SK-MEL-5 (cell line): ENCODE measurements around the genes NAGS, ITGA2B, MEIOC, GJC1 and MAP3K14.

GRCh38 chr17:43872206-43872738 is 25.3 kb downstream of the CD300LG start:
RAMPAGE:
- cytosol, long total RNA: no peak
- long total RNA: no peak
- nucleus, long total RNA: no peak

DNA sequence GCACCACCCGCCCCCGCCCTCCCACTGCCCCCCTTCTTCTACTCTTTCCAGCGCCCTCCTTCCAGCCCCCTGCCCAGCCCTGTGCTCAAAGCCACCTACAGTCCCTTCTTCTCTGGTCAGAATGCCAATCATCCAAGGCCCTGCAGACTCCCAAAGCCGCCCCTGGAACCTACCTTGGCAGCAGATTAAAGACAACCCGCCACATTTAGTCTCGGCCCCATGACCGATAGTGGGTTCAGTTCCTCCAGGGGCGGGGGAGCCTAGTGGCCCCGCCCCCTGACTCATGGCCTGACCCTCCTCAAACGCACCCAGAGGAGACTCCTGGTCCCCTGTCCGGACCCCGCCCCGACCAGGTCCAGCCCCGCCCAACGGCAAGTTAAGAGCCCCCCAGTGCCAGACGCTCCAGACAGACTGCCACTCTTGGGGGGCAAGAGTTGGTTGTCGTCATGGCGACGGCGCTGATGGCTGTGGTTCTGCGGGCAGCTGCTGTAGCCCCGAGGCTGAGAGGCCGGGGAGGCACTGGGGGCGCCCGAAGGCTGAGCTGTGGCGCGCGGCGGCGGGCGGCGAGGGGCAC is at the start of gene NAGS:
TSS of gene NAGS (plus strand) at position 405 of the 574 bp plus-strand sequence.
RAMPAGE:
- cytosol, long total RNA: no peak
- long total RNA: no peak
- nucleus, long total RNA: no peak

GRCh38 chr17:44025017-44025724 is 10.4 kb upstream of the TMEM101 start:
RAMPAGE:
- cytosol, long total RNA: no peak
- long total RNA: no peak
- nucleus, long total RNA: no peak

DNA sequence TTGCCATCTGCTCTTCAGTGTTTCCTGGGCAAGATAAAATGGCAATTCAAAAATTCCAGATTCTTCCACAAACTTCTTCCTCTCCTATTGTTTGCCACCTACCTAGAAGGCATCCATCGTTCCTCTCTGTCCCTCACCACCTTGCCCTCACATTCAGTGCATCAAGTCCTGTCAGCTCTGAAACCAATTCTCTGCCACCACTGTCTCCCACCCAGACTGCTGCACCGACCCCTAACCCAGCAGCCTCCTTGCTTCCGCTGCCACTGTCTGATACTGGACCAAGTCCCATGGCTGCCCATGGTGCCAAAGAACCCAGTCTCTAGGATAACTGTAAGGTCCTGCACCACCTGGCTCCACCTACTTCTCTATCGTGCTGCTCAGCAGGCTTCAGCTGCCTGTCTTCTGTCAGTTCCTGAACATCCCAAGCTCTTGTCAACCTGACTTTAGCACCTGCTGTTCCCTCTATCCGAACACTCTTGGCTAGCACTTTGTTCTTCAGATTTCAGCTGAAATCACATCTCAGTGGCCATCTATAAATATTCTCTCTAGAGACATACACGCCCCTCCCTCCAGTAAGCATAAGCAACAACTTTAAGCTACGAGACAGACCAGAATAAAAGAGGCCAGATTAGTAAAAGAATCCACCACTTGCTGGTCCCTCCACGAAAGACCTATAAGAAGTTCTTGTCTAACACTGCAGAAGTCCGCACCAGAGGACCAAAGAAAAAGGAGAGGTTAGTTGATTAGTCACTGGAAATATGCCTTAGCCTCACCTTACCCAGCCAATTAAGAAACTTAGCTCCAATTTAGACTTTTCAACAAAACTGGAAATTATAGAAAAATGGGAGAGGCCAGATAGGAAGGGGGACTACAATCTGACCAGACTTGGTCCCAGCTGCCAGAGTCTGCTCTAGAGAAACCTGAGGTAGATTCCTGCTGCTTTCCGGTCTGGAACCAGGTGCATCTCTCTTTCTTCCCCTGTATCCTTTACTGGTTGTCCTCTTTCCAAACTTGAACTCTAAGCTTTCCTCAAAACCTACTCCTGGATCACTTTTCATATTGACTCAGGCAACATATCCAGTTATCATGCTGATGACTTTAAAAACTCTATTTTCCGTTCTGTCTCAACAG is 15.1 kb upstream of the TMEM101 start:
RAMPAGE:
- cytosol, long total RNA: no peak
- long total RNA: no peak
- nucleus, long total RNA: no peak

RAMPAGE:
- cytosol, long total RNA: no peak
- long total RNA: no peak
- nucleus, long total RNA: no peak
These were observed 5.3 kb downstream of the G6PC3 start for GRCh38 chr17:44075670-44076488.

GRCh38 chr17:44112168-44112748 is 11.2 kb downstream of the HDAC5 start:
RAMPAGE:
- cytosol, long total RNA: no peak
- long total RNA: no peak
- nucleus, long total RNA: no peak

DNA sequence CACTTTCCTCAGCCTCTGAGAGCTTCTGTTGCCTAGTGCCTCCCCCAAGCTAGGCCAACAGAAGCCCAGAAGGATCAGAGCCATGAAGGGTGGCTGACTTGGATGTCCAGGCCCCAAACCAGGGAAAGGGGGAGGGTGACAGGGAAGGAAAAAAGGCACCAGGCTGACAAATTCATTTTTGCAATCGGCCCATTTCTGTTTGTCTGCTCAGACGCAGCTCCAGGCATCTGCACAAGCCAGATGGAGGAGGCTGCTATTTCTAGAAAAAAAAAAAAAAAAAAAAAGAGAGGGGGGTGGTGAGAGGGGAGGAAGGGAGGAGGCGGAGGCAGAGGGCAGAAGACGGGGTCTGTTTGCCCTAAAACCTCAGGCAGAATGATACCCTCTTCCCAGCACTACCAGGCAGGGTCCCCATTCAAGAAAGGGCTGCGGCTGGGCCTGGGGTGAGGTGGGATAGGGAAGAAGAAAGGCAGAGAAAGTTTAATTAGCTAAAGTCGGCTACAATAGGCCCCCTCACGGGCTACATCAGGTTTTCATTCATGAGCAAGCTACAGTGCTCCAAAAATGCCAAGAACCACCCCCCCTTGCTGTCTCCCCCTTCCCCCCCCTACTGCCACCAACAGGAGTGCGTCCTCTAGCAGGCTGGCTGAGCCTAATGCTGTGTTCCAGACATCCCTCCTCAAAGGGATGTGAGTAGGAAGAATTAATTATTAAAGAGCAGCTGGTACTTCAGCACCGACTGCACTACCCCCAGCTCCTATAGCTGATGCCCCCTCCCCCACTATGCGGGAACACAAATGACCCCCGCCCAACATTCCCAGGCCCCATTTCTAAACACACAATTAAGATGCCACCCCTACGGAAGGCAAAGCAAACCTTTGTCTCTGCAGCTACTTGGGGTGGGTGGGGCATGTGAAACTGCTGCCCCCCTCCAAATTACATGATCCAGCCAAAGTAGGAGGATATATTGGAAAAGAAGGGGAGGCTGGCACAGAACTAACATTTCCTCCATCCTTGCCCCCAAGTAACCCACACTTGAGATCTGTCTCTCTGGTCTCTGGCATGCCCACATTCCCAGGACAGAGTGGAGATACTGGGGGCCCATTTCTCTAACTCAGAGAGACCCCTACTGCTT is 2.2 kb downstream of the HDAC5 start:
RAMPAGE:
- cytosol, long total RNA: no peak
- long total RNA: no peak
- nucleus, long total RNA: no peak

RAMPAGE:
- cytosol, long total RNA: no peak
- long total RNA: no peak
- nucleus, long total RNA: no peak
These were observed at the start of gene ITGA2B for GRCh38 chr17:44389257-44390075. Gene ITGA2B, minus strand, starts transcription at chr17:44389649.

RAMPAGE:
- cytosol, long total RNA: no peak
- long total RNA: no peak
- nucleus, long total RNA: no peak
These were observed at the start of gene MEIOC for GRCh38 chr17:44655916-44656613. Gene MEIOC, plus strand, starts transcription at chr17:44656468.

DNA sequence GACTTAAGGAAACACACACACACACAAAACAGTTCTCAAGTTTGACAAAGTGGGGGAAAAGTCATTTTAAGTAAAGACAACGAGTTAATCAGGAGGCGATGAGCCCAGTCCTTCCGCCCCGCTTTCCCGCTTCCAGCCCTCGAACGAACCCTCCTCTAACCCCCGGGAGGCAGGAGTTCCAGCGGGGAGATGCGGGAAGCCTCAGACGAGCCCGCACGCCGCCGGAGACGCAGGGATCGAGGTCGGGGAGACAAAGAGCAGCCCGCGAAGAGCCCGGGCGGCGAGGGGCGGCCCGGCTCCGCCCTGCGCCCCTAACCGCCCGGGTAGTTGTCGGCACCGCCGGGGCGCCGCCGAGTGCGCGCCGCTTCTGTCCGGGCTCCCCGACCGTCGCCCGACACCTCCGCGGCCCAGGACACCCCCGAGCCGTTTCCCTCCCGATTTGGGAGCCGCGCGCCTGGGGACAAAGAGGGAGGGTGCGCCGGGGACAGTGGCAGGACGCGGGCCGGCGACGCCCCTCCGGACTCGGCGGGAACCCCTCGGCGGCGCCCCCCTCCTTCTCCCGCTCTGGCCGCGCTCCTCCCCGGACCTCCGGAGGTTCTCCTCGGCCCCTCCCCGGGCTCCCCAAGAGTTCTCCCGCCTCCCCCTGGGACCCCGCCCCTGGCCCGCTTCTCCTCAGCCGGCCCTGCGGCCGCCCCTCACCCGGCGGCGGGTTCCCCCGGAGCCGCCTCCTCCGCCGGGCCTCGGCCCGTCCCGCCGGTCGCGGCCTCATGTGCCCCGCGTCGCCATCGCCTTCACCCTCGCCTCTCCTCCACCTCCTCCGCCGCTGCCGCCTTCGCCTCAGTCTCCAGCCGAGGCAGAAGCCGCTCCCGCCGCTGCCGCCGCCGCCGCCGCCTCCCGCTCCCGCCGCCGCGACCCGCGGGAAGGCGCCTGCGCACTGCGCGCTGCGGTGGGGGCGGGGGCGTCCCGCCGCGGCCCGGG is at the start of gene GJC1:
TSS of gene GJC1 (minus strand) at position 925 of the 978 bp plus-strand sequence.
RAMPAGE:
- cytosol, long total RNA: no peak
- long total RNA: no peak
- nucleus, long total RNA: no peak

RAMPAGE:
- cytosol, long total RNA: no peak
- long total RNA: no peak
- nucleus, long total RNA: no peak
These were observed 8.0 kb upstream of the GFAP start for GRCh38 chr17:44923200-44923897.

RAMPAGE:
- cytosol, long total RNA: no peak
- long total RNA: no peak
- nucleus, long total RNA: no peak
These were observed 11.3 kb upstream of the C1QL1 start for GRCh38 chr17:44979395-44979907.

DNA sequence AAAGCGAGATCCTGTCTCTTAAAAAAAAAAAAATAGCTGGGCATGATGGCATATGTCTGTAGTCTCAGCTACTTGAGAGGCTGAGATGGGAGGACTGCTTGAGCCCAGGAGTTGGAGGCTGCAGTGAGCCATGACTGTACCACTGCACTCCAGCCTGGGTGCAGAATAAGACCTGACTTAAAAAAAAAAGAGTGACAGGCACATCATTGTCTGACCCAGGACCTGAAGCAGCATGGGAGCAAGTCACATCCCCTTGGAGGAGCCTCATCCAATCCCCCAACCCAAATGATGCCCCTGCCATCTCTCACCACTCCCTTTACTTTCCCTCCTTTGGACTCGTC is 9.5 kb downstream of the DCAKD start:
RAMPAGE:
- cytosol, long total RNA: no peak
- long total RNA: no peak
- nucleus, long total RNA: no peak

GRCh38 chr17:45098829-45099317 is 33.4 kb downstream of the PLCD3 start:
RAMPAGE:
- cytosol, long total RNA: no peak
- long total RNA: no peak
- nucleus, long total RNA: no peak

GRCh38 chr17:45114755-45115305 is 17.5 kb downstream of the PLCD3 start:
RAMPAGE:
- cytosol, long total RNA: no peak
- long total RNA: no peak
- nucleus, long total RNA: no peak

DNA sequence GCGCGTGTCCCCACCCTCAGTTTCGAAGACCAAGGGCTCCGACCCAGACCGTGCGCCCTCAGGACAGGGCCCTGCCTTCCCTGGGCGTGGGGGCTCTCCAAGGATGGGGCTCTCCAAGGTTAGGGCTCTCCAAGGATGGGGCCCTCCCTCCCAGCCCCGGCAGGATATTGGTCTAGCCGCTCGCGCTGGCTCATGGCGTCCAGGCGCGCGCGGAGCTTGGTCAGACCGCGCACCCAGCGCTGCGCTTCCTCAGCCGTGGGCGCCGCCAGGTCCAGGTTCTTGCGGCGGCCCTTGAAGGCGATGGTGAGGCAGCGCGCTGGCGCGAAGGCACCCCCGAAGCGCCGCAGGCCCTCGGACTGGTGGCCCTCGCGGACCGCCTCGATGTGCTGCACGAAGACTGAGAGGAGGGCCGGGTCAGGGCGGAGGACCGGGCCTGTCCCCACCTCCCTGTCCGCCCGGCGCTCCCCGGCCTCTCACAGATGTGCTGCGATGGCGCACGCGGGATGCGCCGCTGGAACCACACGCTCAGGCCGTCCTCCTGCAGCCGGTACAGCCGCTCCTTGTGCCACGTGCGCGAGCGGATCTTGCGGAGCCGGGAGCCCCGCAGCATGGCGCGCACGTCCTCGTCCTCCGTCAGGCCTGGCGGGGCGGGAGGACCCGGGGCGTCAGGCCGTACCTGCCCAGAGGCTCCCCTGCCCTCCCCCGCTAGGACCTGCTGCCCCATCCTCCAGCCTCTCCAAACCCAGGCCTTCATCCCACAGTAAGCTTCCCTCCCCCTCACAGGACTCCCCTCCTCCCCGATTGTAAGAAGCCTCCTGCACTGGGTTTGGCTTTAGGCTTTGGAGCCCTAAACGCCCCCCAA is 11.3 kb downstream of the PLCD3 start:
RAMPAGE:
- cytosol, long total RNA: no peak
- long total RNA: no peak
- nucleus, long total RNA: no peak

RAMPAGE:
- cytosol, long total RNA: no peak
- long total RNA: no peak
- nucleus, long total RNA: no peak
These were observed 4.9 kb downstream of the PLCD3 start for GRCh38 chr17:45127484-45127777.

RAMPAGE:
- cytosol, long total RNA: no peak
- long total RNA: no peak
- nucleus, long total RNA: no peak
These were observed 3.6 kb upstream of the HEXIM2 start for GRCh38 chr17:45158137-45158396.

DNA sequence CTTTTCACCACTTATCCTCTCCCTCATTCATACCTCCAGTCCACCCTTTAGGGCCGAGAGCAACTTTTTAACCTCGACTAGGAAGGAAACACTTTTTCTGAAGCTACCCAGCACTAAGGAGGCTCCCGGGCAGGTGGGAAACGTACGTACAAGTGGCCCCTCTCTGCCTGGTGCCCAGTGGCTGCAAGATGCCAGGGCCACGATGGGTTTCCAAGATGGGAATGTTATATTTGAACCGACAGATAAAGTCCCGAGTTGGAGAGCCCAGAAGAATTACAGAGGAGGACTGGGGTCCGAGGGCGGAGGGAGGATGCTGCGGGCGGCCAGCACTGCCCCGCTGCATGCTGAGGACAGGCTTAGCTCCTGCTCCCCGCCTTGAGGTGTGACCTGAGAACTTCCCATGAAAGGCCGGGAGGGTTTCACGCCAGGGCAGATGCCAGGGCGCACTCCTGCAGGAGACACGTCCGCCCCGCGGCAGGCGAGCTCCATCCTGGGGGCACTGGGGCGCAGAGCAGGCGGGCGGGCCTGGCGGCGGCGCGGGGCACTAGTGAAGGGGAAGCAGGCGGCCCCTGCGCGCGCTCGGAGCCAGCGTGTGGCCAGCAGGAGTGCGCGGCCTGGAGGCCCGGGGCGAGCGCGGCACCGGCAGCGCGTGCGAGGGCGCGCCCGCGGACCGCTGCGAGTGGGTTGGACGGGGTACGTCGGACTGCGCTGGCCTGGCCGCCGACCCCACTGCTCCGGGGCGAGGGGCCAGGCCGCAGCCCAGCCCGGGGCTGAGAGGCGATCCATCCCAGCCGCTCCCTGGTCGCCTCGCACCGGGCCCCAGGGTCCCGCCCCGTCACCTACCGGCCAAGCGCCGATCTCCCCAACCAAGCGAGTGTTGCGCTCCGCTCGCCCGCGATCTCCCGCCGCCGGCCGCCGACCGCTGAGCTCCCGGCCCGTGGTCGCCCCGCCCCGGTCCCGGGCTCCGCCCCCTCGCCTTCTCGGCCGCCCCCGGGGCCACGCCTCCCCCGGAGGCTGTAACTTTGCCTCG is at the start of gene MAP3K14:
TSS of gene MAP3K14 (minus strand) at position 904 of the 1,030 bp plus-strand sequence.
RAMPAGE:
- cytosol, long total RNA: start-site peak on the minus strand centred at position 928 of the sequence, 50 bp wide, 36 and 26 reads in 2 replicates
- long total RNA: no peak
- nucleus, long total RNA: no peak

DNA sequence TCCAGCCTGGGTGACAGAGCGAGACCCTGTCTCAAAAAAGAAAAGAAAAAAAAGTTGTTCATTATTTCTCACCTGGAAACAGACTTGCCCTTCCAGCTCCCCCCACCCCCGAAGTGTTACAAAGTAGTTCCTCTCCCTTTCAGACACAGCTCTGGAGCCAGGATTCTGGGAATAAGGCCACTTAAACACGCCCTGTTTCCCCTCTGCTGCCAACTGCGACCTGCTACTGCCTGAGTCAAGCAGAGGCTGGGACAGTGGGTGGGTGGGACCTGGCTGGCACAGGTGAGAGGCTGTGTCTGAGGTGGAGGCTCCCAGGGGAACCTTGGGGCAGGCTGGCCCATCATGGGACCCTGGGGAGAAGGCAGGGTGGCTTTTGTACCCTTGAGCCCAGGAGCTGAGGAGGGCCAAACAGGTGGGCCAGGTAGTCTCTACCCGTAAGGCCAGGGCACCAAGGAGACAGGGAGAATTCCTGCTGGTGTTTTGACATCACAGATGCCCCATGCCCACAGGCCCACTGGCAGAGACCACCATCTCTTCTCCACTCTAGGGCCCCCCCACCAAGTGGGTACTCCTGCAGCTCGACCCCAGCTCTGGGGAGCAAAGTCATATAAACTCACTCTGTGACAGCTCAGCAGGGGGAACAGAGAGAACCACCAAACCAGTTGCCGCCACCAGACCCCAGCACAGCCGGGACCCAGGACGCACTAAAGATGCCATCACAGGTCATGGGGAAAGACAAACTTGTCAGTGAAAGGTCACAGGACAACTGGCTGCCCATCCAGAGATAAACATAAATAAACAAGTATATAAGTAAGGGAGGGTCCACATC is 14.0 kb downstream of the ARHGAP27 start:
RAMPAGE:
- cytosol, long total RNA: no peak
- long total RNA: no peak
- nucleus, long total RNA: no peak